Measurements from ENCODE around the gene TBC1D22A.

- PRO-cap: bidirectional peak, plus-strand start at chr22:46762690, minus-strand start at chr22:46762528
Observed at GRCh38 chr22:46761938-46762761, at the start of gene TBC1D22A. Gene TBC1D22A (plus strand): TSS chr22:46762650.

DNA sequence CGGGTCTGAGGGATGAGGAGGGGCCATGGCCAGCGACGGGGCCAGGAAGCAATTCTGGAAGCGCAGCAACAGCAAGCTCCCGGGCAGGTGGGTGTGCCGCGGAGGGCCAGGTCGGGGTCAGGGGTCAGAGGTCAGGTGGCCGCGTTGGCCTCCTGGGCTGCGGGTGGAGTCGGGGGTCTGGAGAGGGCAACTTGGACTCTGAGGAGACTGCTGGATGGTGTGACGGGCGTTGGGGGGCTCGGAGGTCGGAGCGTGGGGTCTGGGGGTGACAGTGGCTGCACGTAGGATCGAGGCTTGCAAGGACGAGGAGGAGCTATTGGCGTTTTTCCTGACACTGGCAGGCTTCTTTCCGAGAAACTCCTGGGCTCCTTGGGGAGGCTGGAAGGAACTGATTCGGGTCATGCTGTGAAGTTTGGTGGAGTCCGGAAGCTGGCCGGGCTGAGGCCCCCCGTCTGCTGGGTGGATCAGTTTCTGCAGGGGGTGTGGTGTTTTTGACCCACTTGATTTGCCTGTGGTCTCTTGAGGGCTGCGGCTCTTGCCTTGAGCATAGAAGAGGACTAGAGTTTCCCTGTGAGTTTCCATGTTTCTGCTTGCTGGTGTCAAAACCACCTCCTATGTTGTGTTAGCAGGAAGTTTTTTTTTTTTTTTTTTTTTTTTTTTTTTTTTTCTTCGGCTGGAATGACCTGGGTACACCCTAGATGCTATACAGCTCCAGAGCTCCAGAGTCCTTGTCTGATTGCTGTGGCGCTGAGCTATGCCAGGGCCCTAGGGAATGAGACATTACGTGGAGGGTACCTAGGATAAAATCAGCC, 518 bp downstream of the TBC1D22A start:
- PRO-cap: bidirectional peak, plus-strand start at position 657 of the sequence, minus-strand start at position 431 of the sequence

DNA sequence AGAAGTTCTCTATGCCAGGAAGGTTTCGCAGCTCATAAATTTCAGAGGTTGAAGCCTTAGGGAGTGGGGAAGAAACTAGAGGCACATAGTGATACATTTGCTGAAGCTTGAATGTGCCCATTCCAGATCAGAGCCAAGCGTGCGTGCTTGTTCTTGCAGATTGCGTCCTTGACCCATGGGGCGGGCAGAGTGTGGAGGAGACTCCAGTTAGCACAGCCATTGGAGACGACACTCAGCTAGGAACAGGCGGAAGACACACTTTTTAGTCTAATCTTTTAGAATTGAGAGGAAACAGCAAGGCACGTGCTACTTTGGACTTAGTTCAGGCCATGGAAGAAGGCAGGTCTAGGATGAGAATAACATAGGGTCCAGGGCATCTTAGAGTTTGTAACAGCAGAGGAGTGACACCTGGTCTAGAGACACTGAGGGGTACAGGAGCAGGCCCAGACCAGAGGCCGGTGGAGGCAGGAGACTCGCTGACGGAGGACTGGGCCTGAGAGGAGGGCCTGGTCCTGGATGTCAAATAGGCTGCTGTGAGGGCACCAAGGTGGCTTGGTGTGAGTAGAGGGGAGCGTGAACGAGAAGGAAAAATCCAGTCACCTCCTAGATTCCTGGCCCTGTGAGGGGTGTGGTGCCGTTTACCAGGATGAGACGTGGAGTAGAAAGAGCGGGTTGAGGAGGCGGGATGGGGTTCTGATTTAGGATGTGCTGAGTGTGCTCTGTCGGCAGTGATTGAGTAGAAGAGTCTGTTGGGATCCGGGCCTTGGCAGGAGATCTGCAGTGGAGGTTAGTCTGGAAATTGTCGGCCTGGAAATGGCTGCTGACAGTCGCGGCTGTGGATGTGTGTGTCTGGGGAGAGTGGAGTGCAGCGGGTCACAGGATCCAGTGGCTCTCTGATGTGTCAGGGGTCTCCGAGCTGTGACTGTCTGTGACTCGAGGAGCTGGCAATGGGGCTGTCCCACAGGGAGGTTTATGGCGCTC, 154.7 kb downstream of the TBC1D22A start:
- PRO-cap: no peak

DNA sequence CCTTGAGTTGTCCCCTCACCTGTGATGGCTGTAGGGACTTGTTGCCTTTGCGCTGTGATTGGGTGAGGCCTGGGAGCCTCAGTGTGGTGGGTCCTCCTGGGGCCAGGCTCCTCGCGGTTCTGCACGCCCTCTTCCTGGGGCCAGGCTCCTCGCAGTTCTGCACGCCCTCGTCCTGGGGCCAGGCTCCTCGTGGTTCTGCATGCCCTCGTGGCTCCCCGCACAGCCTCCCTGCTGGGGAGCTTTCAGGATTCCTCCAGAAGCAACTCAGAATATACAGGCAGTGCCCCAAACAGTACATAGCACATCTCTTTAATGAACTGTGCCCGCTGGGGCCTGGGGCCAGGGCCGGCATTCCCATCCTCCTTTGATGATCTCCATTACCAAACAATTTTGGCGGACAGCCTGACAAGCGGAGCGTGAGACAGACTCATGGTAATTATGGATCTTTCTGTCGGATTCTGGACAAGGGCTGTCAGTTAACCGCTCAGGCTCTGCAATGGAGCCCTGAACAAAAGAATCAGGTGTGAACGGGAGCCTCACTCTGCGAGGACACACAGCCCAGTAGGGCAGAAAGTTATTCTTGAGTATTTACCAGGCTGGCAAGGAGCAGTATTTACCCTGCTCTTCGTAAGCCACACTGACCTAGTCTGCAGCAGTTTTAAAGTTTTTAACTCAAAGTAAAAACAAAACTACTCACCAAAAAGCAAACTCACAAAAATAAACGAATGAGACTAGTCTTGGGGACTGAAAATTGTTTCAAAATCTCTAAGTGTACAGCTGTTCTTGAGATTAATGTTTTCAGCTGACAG, 173.9 kb downstream of the TBC1D22A start:
- PRO-cap: no peak

DNA sequence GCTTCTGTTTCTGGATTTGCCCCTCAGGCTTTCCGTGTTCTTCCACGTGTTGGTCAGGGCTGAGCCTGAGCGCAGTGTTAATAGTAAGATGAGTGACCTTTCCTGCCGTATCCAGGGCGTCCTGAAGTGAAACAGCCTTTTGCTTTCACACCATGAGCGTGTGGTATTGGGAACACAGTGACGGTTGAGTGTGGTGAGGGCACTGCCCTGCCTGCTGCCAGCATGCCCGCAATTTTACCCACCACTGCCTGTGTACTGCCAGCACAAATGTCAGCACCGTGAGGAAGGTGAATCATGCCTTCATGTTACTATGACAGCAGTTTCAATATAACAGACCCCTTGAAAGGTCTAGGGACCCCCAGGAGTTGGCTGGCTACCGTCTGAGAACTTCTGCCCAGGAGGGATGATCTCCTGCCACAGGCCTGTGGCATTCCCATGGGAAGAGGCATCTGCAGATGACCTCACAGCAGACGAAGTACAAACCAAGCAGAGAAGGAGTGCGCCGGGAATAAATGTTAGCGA, 217.1 kb downstream of the TBC1D22A start:
- PRO-cap: no peak

GRCh38 chr22:47086932-47087417, 324.5 kb downstream of the TBC1D22A start:
- PRO-cap: no peak

DNA sequence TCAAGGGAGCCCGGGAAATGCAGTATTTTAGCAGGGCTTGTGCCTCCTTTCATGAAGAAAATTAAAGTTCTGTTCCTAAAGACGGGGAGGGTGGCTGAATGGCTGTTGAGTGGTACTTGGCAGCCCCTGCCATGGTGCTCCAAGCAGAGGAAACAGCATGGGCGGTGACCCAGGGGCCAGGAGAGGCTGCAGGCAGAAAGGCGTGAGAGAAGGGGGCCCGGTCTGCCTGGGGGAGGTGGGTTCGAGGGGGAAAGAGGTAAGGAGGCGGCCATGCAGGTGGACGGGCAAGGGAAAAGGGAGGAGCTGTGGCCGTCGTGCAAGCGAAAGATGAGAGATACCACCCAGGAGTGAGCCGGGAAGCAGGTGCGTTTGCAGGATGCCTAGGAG, 390.8 kb downstream of the TBC1D22A start:
- PRO-cap: no peak

GRCh38 chr22:47634601-47634904, 854.8 kb upstream of the TAFA5 start:
- PRO-cap: unidirectional peak, minus-strand start at chr22:47634786

DNA sequence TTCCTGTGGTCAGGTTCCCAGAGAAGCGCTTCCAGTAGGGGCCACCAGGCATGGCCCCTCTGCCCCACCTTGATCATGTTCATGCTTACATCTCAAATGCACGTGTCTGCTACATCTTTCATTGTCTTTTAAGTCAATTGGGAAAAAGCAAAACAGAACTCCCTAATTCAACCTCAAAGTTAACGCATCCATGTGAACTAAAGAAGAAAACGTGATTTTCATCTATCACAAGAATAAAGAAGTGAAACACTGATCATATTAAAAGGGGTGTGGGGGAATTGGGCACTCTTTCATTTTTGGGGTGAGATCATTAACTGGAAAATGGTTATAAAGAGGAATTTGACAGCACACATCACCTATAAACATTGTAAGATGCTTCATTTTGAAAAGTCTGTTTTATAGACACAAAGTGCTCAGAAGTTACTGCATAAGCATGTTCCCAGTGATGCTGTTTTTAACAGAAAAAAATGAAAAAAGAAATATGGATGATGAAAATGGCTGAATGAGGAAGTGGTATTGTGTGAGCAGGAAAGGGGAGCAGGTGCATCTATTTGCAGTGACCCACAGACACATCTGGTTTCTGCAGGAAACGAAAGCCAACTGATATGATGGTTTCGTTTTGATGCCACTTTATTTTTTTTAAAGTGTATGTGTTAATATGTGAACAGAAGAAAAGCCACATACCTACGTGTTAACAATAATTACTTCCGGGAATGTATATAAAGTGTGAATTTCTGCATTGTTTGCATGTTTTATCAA, 391.3 kb upstream of the TAFA5 start:
- PRO-cap: no peak

- PRO-cap: no peak
Observed at GRCh38 chr22:48696010-48696316, 206.6 kb downstream of the TAFA5 start.

DNA sequence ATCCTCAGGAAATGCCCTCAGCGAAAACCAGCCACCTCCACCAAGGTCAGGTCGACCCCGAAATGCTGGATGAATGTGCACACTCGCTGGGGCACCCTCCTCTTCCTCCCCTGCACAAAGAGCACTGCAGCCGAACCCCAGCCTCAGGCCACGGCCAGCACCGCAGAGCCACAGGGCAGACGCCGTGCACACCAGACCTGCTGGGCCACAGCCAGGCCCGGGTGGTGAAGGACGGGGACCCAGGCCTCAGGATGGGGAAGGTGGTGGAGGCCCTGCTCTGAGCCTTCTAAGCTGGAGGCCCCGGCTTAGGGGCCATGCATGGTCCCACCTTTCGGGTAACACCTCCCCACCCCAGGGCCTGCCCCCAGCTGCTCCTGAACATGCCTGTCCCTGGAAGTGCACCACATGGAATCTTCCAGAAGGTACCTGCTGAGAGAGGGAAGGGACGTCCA, 205.9 kb downstream of the BRD1 start:
- PRO-cap: no peak

- PRO-cap: no peak
Observed at GRCh38 chr22:49656686-49657252, 170.9 kb downstream of the BRD1 start.

- PRO-cap: no peak
Observed at GRCh38 chr22:49803844-49804575, 23.7 kb downstream of the BRD1 start.

DNA sequence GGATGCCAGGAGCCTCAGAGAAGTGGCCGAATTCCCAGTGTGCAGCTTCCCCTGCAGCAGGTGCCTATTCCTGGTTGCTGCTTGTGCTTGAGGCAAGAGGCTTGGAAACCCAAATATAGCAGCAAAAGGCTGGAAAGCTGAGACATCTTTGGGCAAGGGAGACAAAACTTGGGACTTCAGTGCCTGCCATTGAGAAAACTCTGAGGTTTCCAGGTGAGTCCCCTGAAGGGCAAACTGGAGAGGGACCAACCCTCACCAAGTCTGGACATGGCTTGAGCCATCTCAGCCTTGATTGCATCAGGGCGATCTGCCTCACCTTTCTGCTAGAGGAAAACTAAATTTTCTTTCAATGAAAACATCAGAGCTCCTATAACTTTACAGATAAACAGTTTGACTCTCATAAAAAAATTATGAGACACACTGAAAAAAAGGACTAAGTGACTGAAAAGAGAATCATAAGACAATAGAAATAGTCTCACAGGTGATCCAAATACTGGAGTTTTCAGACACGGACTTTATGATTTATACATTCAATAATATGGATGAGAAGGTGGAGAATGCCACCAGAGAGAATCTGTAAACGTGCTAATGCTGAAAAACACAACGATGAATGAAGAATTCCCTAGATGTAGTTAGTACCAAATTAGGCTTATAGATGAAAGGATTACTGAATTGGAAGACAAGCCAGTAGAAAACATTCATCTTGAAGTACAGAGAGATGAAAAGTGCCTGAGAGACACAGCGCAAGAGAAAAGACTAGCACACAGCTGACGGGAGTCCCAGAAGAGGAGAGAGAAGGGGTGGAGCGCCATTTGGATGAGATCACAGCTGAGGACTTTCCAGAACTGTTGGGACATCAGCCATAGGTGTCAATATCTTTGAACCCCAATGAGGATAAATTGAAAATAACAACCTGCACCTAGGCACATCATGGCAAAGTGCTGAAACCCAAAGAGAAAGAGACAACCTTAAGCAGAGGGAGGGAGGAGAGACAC, 25.5 kb downstream of the ALG12 start:
- PRO-cap: no peak

DNA sequence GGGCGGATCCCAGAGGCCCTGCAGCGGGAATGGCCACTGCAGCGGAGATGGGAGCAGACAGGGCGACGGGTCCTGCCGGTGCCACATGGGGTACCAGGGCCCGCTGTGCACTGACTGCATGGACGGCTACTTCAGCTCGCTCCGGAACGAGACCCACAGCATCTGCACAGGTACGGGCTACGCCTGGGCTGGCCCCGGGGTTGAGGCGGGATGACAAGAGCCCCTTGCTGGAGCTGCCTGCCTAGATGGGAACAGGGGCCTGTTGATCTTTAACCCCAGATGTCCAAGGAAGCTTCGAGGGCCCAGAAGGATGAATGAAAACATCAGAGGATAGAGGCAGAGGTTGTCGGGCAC, 3.1 kb downstream of the CRELD2 start:
- PRO-cap: no peak

DNA sequence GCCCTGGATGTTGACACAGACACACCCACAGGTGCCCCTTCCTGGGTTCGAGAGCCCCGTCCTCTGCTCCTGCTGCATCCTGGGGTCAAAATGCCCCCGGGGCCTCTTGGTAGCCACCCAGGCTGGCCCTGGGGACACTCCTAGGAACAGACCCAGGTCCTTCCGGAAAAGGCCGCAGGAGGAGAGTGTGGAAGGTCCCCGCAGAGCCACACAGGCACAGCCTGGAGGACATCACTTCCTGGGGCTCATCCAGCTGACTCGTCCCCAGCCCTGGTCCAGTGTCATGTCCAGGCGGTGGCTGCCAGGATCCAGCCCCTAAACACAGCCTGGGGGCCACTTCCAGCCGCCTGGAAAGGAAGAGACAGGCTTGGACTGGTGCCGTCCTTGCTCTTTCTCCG, 6.7 kb upstream of the PIM3 start:
- PRO-cap: no peak

GRCh38 chr22:49966731-49967697, 6.4 kb downstream of the PIM3 start:
- PRO-cap: no peak

GRCh38 chr22:49967698-49968694, 7.4 kb downstream of the PIM3 start:
- PRO-cap: no peak

GRCh38 chr22:49970727-49970964, 10.1 kb downstream of the PIM3 start:
- PRO-cap: no peak

- PRO-cap: no peak
Observed at GRCh38 chr22:49980813-49981620, 20.4 kb downstream of the PIM3 start.

All from penis (tissue), 1 donor.